GM06990 (cell line): ENCODE measurements around the genes RBMS2 and RDH16.

- RRBS, result no CpG with 5 or more reads among the region's 12 CpGs
Measured at GRCh38 chr12:56521632-56522141, at the start of gene RBMS2. Gene RBMS2 (plus strand): TSS chr12:56521820.

GRCh38 chr12:56603839-56604905 is 26.0 kb downstream of the BAZ2A start:
- RRBS, result no CpG with 5 or more reads among the region's 12 CpGs

GRCh38 chr12:56606504-56607241 is 23.5 kb downstream of the BAZ2A start:
- RRBS, result no CpG with 5 or more reads among the region's 4 CpGs

- RRBS, result no CpG with 5 or more reads among the region's 11 CpGs
Measured at GRCh38 chr12:56662775-56664184, 17.5 kb upstream of the ATP5F1B start.

DNA sequence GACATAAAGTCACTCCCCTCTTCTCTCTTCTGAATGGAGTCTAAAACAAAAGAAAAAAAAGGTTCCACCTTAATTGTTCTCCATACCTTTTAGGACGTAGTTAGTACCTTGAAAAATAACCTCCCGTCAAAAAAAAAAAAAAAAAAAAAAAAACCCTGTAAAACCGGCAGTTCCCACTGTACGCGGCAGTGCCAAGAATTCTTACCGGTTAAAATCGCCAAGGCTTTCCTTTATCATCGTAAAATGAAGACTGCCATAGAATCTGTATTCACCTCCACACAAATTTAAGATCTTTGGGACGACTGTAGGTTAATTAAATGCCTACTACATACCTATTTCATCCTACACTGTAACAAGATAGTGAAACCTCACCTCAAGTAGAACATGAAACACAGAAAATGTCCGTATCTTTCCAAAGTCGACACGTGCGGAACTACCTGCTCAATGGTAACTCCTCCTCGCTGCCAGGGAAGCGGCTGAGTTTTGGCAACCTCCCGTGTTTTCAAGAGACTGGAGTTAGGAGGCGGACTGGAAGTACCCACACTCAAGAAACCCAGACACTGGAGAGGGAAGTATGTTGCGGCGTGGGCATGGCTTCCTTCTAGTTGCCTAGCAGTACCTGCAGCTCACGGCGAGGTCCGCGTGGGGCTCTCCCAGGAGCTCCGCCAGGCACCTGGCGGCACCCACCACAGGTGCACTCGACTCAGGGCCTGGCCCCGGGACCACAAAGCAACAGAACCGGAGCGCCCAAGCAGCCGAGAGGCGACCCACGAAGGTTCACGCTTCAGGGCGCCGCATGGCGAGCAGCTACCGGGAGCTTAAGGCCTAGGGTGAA is 989 bp downstream of the PTGES3 start:
- RRBS, result 4% methylated on average over 10 of the region's 37 CpGs

GRCh38 chr12:56763951-56764634 is 969 bp downstream of the HSD17B6 start:
- RRBS, result no CpG with 5 or more reads among the region's 4 CpGs

GRCh38 chr12:56803747-56804045 is 40.6 kb downstream of the HSD17B6 start:
- RRBS, result 87% methylated on average over 3 of the region's 7 CpGs

DNA sequence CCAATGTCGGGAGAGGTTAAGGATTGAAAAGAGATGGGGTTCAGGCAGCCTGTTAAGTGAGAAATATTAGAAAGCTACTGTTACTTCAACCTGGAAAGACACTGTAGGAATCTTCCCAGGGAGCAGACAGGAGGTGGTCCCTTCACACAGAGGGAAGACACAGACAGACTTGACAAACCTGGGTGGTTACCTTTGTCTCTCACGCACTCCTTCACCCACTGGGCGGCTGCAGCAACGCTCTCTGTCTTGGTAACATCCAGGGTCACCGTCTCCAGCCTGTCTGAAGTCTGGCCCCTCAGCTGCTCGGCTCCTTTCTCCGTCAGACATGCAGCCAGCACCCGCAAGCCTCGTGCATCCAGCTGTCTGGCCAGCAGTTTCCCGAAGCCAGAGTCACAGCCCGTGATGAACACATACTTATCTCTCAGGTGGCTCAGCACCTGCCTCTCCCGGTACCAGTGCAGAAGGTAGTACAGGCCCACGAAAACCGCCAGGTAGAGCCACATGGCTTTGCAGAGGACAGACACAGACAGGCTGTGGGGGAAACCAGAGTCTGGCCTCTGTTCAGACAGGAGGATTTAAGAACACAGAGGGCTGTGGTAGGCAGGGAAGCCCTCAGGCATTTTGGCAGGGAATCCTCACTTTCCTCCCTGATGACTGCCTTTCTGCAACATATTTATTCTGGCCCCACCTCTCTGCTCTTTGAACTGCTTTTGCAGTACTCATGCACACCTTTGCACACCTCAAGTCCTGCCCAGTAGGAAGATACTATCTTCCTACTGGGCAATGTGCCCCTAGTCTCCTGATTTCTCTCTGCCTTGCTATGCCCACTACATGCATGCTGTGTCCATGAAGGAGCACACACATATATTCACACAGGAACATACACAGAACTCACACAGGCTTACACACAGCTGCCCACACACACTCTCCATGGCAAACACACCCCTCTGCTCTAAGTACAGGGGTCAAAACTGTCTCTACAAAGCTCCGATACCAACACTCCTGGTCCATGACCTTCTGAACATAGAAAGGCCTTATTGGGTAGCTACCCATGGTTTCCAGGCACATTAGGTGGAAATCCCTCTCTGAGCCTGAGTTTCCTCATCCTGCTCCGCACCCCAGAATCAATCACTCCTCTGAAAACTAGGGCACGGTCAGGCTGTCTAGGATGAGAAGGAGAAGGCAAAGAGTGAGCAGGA is at the start of gene RDH16:
Gene RDH16 (minus strand): TSS at position 649 of the 1,199 bp plus-strand sequence.
- RRBS, result no CpG with 5 or more reads among the region's 17 CpGs

DNA sequence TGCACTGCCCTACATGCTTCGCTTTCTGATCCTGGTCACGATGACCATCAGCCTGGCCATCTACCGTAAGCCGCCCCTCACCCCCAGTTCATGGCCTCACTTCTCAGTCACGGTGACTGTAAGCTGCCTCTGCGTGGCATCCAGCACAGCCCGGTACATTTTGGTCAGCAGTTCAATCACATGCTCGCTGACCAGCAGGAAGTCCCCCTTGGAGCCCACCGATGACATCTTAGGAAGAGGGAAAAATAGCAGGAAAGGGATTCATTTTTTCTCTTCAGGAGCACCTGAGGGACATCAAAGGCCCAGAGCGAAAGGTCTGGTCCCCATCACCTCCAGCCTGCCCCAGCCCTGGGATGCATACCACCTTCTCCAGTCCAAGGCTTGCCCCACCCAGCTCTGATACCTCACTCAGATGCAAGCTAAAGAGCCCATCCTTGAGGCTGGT is 12.7 kb upstream of the TAC3 start:
- RRBS, result no CpG with 5 or more reads among the region's 10 CpGs

GRCh38 chr12:57088416-57088948 is 432 bp upstream of the NAB2 start:
- RRBS, result 3% methylated on average over 21 of the region's 51 CpGs

DNA sequence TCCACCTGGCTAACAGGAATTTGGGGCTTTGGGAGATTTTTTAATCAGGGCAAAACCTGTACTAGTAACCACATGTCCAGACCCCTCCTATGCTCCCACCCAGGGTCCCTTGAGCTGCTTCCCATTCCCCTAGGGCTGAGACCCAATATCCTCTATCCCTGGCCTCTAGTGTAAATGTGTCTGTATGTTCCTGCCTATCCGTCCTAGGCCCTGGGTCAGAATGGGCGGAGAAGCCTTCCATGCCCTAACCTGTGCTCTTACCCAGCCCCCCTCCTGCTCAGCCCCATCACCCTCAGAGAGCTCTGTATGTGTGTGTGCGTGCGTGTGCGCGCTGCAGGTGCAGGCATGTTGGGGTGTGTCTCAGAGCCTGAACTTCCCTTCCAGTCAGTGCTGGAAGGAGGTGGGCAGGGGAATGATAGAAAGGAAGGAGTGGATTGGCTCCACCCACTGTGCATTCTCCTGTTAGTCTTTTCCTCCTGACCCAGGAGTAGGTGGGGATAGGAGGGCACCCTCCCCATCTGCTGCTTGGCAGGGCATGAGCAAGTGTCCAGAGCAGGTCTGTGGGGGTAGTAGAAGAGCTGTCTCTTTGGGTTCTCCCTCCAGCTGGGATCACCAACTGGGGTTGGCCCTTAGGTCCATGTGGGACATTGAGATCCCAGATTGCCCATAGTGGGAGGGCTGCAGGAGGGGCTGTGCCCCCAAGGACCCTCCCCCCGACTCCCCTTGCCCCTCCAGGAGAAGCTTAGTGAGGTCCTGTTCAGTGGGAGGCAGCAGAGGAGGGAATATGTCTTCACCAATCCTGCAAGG is 7.3 kb downstream of the NAB2 start:
- RRBS, result no CpG with 5 or more reads among the region's 7 CpGs

DNA sequence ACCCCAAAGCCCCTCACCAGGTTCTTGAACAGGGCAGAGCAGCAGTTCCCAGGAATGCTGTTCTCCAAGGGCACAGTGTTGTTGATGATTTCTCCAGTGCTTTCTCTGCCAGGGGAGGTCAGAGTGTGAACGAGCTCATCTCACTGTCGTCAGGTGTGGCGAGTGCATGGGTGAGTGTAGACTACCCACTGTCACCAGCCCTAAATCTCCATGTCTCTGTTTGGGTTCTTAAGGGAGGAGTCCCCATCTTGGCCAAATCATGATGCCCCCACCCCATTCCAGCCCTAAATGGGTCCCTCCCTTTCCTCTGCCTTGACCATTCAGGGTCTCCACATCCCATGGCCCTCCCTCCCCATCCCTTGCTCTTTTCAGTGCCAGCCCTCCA is 6.5 kb downstream of the STAT6 start:
- RRBS, result no CpG with 5 or more reads among the region's 3 CpGs

DNA sequence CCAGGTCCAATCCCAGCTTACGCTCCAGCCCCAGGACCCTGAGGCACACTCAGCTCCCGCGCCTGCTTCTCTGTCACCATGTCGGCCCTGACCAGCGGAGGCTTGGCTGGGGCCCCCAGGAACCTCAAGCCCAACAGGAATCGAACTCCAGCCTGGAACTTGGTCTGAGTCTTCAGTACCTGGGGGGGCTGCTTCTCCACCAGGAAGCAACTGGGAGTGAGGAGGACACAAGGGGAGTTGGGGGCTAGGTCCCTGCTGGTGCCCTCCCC is 6.1 kb downstream of the STAT6 start:
- RRBS, result no CpG with 5 or more reads among the region's 6 CpGs

- RRBS, result 97% methylated on average over 2 of the region's 10 CpGs
Measured at GRCh38 chr12:57105399-57105862, 5.7 kb downstream of the STAT6 start.

DNA sequence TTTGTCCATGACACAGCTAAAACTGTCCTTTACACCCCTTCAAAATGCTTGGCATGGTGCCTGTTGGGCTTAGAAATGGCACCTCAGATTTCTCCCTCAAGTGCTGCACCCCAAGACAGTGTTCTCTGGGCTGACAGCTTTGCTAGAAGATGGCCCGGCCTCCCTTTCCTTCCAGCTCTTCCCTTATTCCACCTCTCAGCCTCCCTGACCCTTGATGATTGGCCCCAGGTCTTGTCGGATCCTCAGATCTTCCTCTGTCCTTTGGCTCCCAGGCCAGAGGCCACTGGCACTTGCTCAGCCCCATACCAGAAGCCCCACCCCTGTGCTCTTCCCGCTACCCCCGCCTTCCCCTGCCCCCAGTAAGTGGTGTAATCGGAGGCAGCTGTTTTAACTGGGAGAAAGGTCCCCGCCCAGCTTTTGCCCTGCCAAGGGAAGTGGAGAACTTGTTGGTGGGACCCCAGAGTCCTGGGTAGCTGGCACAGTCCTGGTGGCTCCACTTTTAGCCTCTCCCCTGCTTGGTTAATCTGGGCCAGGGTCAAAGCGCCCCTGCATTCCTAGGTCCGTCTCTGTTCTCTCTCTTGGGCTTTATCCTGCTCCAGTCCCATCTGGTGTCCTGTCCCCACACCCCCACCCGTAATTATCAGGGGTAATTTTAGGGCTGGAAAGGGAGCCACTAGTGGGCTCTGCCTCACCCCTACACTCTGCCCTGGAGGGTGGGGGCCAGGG is 10.6 kb downstream of the LRP1 start:
- RRBS, result no CpG with 5 or more reads among the region's 9 CpGs

- RRBS, result no CpG with 5 or more reads among the region's 24 CpGs
Measured at GRCh38 chr12:57190724-57191190, 25.8 kb upstream of the NXPH4 start.

- RRBS, result no CpG with 5 or more reads among the region's 19 CpGs
Measured at GRCh38 chr12:57193760-57194248, 22.8 kb upstream of the NXPH4 start.

GRCh38 chr12:57207514-57207713 is 9.2 kb upstream of the NXPH4 start:
- RRBS, result no CpG with 5 or more reads among the region's 4 CpGs

DNA sequence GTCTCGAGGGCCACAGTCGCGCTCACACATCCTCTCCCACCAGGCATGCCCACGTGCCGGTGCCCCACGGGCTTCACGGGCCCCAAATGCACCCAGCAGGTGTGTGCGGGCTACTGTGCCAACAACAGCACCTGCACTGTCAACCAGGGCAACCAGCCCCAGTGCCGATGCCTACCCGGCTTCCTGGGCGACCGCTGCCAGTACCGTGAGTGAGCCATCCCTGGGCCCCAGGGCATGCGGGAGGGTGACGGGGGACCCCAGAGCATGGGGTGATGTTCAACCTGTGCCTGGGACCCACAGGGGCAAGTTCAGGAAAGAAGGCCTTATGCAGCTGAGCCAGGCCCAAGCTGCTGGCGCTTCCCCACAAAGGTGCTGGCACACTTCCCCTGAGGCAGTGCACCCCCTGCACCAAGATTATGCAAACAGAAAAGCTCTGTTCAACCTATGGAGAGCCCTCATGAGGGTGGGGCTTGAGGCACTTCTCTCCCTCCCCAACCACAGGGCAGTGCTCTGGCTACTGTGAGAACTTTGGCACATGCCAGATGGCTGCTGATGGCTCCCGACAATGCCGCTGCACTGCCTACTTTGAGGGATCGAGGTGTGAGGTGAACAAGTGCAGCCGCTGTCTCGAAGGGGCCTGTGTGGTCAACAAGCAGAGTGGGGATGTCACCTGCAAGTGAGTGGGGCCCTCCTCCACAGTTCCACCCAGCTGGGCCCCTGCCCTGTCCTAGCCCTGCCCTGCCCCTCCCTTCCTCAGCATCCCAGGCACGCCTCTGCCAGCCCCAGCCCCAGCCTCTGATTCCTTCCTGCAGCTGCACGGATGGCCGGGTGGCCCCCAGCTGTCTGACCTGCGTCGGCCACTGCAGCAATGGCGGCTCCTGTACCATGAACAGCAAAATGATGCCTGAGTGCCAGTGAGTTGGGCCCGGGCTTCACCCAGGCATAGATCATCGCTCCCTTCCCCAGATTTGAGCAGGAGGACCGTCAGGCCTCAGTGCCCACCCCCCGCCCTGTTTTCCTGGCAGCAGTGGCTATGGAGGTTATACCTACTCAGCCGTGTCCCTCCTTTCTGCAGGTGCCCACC is 5.6 kb upstream of the NXPH4 start:
- RRBS, result 43% methylated on average over 9 of the region's 32 CpGs

DNA sequence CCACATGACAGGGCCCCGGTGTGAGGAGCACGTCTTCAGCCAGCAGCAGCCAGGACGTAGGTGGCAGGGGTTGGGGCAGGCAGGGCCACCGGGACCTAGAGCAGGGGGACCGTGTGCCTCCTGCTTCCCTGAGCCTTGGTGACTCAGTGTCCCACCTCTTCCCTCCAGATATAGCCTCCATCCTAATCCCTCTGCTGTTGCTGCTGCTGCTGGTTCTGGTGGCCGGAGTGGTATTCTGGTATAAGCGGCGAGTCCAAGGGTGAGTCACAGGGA is 4.9 kb upstream of the NXPH4 start:
- RRBS, result 39% methylated on average over 4 of the region's 8 CpGs